ENCODE measurements around the genes KDM2A, CLCF1, CARNS1, GPR152, TBX10 and CHKA.

GRCh38 chr11:67118806-67119588 lies at the start of gene KDM2A:
Gene KDM2A, plus strand, starts transcription at chr11:67119263.
- PRO-cap: bidirectional peak, plus-strand start at chr11:67119267, minus-strand start at chr11:67118901

DNA sequence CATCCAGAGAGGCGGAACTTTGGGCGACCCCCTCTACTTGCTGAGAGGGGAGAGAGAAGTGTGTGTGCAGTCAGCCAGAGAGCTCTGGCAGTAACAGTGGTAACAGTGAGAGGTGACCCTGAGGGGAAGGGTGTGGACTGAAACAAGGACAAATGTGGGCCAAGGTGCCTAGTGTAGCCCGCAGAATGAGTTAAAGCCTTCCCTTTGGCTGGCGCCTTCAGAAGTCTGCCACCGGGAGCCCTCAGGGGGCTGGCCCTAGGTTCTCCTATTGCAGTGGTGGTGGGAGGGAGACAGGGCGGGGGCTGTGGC lies 26.7 kb upstream of the GRK2 start:
- PRO-cap: bidirectional peak, plus-strand start outside the sequence, minus-strand start at position 217 of the sequence

DNA sequence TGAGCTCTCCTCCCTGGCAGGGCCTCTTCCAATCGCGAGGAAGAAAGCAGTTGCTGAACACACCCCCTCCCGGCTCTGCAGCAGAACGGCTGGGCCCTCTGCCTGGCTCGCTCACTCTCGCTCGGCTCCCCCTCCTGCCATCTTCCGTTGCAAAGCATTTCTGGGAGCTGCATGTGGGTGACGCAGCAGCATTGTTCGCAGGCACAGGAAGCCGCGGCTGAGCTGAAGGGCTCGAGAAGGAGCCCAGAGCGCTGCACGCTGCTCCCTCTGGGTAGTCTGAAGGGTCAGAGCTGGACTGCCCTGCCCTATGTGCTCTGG lies 26.4 kb upstream of the GRK2 start:
- PRO-cap: bidirectional peak, plus-strand start at position 114 of the sequence, minus-strand start outside the sequence; unidirectional peak, plus-strand start at position 274 of the sequence

GRCh38 chr11:67245149-67245778 lies 21.0 kb upstream of the GRK2 start:
- PRO-cap: no peak

- PRO-cap: no peak
These were observed 11.3 kb upstream of the GRK2 start for GRCh38 chr11:67254761-67255557.

DNA sequence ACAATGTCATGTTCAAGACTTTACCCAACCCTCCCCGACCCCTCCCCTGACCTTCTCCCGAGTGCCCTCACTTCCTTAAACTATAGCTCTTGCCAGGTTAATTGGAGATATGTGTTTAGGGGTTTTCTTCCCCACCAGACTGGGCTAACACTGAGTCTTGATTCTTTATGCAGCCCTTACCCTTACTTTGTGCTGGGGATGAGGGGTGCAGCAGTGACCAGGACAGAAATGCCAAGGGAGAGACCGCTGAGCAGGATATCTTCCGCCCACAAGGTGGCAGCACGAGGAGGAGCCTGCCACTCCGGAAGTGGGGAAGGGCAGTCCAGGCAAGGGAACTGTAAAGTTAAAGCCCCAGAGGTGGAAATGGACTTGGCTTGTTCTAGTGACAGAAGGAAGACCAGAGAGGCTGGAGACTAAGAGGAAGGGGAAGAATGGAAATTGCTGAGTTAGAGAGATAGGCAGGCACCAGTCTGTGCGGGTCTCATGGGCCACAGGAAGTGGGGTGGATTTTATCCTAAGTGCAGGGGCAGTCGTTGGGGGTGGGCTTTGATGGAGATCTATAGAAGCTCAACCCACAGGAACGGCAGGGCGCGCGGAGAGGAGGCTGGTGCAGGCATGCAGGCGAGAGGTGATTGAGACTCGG lies 3.6 kb upstream of the GRK2 start:
- PRO-cap: no peak

DNA sequence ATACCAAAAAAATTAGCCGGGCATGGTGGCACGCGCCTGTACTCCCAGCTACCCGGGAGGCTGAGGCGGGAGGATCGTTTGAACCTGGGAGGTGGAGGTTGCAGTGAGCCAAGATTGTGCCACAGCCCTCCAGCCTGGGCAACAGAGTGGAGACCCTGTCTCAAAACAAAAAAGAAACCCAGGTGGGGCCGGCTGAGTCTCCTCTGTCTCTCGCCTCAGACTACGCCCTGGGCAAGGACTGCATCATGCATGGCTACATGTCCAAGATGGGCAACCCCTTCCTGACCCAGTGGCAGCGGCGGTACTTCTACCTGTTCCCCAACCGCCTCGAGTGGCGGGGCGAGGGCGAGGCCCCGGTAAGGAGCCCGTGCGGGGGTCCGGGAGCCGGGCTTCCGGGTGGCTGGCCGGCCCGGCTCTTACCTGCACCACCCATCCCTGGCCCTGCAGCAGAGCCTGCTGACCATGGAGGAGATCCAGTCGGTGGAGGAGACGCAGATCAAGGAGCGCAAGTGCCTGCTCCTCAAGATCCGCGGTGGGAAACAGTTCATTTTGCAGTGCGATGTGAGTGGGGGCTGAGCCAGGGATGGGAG lies 4.4 kb upstream of the ANKRD13D start:
- PRO-cap: no peak

DNA sequence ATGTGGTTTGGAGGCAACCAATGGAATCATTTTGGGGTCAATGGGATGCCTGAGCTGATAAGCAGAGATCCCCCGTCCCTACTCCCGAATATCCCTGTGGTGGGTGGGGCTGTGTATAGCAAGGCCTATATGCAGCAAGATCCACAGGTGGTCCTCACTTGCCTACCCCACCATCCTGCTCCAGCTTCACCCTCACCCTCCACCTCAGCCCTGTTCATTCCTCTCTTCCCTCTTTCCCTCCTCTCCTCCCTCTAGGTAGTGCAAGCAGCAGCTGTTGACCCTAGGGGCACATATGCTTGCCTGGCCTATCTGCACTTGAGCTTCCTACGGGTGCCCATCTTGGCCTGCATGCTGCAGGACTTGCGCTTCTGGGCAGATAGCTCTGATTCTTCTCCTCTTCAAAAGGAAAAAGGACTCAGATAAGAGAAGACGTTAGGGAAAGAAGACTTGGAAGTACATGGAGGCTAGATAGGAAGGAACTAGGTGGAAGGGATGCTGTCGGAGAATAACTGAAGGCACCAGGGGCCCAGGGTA lies 19.5 kb downstream of the SSH3 start:
- PRO-cap: no peak

- PRO-cap: unidirectional peak, minus-strand start at chr11:67373442; bidirectional peak, plus-strand start at chr11:67373838, minus-strand start at chr11:67373625; bidirectional peak, plus-strand start at chr11:67374310, minus-strand start at chr11:67374121
These were observed at the start of gene CLCF1 for GRCh38 chr11:67373389-67374376. Gene CLCF1, minus strand, starts transcription at chr11:67373598.

DNA sequence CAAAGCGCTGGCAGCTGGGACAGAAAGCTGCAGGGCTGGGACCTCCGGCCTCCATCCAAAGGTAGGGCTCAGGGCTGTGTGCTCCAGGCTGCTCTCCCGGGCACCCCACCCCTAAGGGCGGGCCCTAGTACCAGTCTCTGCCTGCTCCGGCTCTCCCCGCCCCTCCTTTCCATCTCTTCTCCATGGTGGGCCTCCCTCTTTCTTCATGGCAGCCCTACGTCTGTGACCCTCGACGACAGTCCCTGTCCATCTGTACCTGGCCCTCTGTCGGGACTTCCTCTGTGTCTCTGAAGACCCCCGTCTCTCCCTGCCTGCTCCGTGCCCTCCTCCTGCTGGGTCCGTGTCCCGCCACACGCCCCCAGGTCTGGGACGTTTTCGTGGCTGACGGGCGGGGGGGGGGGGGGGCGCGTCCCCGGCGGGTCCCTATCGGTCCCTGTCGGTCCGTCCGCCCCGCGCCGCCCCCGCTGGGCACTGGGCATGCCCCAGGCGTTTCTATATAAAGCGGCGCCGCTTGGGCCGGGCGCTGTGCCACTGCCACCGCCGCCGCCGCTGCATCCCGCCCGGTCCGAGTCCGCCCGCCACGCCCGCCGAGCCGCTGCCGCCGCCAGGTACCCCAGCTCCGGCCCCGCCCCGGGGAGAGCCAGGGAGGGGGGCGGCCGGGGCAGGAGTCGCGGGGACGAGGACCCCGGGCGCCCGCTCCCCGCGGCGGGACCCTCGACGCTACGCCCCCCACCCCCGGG lies at the start of gene CARNS1:
Gene CARNS1, plus strand, starts transcription at position 523 of the 740 bp plus-strand sequence.
- PRO-cap: unidirectional peak, plus-strand start at position 172 of the sequence; bidirectional peak, plus-strand start at position 523 of the sequence, minus-strand start at position 473 of the sequence

DNA sequence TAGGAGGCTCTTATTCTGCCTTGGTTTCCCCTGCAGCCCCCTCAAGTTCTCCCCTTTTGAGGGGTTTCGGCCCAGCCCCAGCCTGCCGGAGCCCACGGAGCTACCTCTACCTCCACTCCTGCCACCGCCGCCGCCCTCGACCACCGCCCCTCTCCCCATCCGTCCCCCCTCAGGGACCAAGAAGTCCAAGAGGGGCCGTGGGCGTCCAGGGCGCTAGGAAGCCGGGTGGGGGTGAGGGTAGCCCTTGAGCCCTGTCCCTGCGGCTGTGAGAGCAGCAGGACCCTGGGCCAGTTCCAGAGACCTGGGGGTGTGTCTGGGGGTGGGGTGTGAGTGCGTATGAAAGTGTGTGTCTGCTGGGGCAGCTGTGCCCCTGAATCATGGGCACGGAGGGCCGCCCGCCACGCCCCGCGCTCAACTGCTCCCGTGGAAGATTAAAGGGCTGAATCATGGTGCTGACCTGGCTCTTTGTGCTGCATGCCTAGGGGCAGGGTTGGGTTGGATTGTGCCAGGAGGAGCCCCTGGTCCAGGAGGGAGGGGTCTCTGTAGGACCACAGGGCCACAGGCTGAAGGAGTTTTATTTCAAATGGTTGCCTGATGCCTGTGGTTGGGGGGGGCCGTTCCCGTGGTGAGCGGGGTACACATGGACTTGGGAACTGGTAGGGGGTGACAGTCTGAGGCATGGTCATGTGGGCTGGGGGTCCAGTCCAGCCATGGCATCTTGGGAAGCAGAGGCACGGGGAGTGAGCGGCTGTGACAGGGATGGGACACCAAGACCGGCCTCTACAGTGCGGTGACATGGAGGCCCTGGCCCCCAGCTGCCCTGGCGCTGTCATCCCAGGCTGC lies 2.3 kb downstream of the PTPRCAP start:
- PRO-cap: no peak

GRCh38 chr11:67451923-67452758 lies at the start of gene GPR152:
Gene GPR152, minus strand, starts transcription at chr11:67452729.
- PRO-cap: no peak

DNA sequence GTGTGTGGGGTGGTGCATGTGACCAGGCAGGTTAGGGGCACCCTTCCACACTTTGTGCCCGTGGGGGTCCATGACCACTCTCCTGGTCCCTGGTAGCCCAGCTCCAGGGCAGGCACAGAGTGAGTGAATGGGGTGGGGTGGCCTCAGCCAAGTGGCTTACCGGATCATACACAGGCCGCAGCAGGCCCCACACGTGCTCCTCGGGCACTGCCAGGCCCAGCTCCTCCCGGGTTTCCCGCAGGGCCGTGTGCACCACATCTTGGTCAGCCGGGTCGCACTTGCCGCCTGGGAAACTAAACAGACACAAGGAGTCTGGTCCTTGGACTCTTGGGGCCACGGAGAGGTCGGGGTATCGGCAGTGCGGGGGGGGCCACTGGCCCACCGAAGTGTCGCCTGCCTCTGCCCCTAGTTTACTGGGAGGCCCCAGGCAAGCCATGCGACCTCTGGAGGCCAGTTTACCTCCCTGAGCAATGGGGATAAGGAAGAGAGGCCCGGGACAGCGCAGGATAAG lies 923 bp downstream of the NUDT8 start:
- PRO-cap: no peak

GRCh38 chr11:67639639-67640075 lies at the start of gene TBX10:
Gene TBX10, minus strand, starts transcription at chr11:67639763.
- PRO-cap: no peak

- PRO-cap: no peak
These were observed 5.4 kb upstream of the TBX10 start for GRCh38 chr11:67644910-67645487.

DNA sequence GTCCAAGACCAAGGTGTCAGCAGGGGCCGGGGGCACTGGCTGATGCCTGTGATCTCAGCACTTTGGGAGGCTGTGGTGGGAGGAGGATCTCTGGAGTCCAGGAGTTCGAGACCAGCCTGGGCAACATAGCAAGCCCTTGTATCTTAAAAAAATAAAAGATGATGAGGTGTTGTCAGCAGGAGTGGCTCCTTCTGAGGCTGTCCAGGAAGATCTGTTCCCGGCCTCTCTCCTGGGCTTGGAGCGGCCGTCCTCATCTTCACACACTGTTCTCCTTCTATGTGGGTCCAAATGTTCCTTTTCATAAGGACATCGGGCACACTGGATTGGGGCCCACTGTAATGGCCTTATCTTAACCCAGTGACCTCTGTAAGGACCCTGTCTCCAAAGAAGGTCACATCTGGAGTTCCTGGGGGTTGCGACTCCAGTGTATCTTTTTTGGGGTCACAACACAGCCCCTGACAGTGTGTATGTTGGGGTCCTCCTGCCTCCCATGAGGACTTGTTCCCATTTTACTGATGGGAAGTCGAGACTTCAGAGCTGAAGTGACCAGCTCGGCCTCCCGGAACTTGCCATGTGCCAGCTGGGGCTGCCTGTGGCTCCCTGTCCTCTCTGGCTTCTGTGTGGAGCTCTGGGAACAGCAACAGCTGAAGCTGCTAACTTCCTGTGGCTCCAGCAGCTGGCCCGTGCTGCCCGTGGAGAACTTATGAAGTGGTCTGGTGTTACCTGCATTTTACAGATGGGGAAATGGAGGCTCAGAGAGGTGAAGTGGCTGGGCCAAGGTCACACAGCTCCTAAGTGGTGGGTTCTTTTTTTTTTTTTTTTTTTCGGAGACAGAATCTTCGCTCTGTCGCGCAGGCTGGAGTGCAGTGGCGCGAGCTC lies 7.6 kb downstream of the TCIRG1 start:
- PRO-cap: no peak

GRCh38 chr11:68121243-68122069 lies at the start of gene CHKA:
Gene CHKA, minus strand, starts transcription at chr11:68121388.
- PRO-cap: bidirectional peak, plus-strand start at chr11:68121631, minus-strand start at chr11:68121388; bidirectional peak, plus-strand start at chr11:68121890, minus-strand start at chr11:68121817

- PRO-cap: no peak
These were observed 16.6 kb upstream of the CHKA start for GRCh38 chr11:68137871-68138124.

- PRO-cap: no peak
These were observed 2.2 kb upstream of the KMT5B start for GRCh38 chr11:68215181-68215803.

DNA sequence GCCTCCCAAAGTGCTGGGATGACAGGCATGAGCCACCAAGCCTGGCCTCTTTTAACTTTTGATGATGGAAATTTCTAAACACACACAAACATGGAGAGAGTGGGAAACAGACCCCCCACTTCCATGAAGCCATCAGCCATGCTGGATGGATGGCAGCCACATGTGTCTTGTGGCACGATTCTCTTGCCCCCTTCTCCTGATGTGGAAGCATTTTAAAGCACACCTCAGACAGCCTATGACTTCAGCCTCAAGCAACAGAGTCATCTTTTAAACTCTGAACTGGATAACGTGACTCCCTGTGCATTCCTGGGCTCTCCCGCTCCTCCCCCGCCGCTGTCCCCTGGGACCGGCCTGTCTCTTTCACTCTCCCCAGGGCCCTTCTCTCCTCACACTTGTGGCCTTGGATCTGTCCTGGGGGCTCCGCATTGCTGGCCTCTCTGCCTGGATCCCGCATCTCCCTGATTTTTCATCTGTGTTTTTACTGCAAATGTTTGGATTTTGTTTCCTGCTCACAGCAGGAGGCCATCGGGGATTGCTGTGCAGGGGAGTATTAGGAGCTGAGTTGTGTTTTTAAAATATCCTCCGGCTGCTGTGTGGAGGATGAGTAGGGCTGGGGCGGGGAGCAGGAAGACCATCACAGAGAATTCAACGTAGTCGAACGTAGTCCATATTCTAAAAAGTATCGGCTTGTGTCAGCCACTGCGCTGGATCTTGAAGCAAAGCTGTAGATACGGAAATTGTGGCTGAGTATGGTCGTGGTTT lies 15.5 kb downstream of the C11orf24 start:
- PRO-cap: no peak

Data from tibial artery (tissue), 1 donor.